Sciatic nerve (tissue), 1 donor: ENCODE measurements around the gene DEAF1.

- PRO-cap: no peak
Measured at GRCh38 chr11:203165-204381, 3.6 kb downstream of the BET1L start.

GRCh38 chr11:215418-216358 is 8.2 kb downstream of the RIC8A start:
- PRO-cap: no peak

DNA sequence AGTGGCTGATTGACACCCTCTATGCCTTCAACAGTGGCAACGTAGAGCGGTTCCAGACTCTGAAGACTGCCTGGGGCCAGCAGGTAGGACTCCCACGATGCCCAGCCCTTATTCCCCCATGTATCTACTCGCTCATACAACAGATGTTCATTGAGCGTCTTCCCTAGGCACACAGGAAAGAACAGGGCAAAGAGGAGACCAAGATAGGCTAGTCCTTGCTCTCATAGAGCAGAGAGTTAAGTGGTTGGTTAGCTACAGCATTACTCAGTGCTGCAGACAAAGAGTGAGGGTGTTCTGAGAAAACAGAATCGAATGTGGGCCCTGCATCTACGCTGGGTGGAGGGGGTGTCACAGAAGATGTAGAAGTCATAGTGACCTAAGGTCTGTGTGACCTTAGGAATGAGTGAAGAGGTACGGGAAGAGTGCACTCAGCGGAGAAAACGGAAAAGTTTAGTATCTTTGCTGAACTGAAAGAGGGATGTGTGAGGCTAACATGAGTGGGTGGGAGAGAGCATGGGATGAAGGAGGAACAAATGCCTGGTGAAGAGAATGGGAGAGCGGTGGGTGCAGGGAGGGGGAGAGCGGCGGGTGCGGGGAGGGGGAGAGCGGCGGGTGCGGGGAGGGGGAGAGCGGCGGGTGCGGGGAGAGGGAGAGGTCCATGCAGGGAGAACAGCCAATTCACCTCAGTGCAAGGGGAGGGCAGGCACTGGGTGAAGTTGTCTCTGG is 12.4 kb downstream of the PSMD13 start:
- PRO-cap: no peak

- PRO-cap: bidirectional peak, plus-strand start at chr11:267632, minus-strand start at chr11:267289
Measured at GRCh38 chr11:266907-268099, 10.9 kb upstream of the NLRP6 start.

- PRO-cap: bidirectional peak, plus-strand start at chr11:280288, minus-strand start at chr11:280065
Measured at GRCh38 chr11:279811-281104, 2.1 kb downstream of the NLRP6 start.

DNA sequence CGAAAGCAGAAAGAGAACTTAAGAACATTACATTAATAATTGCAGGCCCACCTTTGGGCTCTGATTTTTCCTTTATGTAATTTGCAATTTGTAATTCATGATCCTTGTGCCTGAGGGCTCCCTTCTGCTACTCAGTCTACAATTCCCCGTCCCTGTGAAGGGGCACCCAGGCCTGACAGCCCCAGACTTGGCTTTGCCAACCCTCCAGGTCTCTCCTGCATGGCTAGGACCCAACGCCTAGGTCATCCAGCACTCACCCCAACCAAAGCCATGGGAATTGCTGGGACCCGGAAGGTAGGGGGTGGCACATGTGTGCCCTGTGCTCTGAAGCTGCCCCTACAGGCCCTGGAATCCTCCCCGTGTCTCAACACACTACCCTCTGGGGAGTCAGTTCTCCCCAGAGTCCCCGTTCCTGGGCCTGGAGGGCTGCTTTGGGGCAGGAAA is 698 bp upstream of the IFITM1 start:
- PRO-cap: no peak

DNA sequence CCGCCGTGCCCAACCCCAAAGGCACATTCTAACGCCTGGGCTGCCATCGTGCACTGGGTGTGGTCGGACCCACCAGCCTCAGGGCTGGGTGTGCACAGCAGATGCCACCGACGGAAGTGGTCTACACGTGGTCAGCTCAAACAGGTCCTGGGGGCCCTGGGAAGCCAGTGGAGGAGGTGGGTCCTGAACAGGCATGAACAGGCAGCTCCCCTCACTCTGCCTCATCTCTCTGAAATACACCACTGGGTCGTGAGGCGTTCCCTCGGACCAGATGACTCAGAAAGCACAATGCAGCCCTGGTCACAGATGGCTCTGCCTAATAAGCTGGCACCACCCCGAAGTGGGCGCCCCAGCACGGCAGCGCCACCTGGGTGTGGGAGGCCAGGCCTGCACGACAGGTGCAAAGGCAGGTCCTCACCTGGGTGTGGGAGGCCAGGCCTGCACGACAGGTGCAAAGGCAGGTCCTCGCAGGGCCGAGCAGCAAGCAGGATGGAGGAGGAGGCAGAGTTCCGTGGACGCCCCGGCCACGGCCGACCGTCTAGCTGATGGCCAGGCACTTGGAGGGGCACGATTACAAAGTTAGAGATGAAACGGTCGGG is 4.9 kb upstream of the B4GALNT4 start:
- PRO-cap: no peak

DNA sequence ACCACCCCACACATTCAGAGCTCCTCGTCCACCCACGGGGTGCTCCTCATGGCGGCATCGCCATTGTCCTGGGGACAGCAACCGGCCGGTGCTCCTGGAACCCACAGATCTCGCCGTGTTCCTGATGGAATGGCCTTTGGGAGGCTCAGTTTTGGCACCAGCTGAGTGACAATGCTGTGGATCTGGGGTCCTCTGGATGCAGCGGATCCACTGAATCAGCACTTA is 4.2 kb upstream of the B4GALNT4 start:
- PRO-cap: no peak

GRCh38 chr11:414404-414880 is 357 bp downstream of the SIGIRR start:
- PRO-cap: no peak

- PRO-cap: no peak
Measured at GRCh38 chr11:490725-491133, 16.3 kb downstream of the RNH1 start.

DNA sequence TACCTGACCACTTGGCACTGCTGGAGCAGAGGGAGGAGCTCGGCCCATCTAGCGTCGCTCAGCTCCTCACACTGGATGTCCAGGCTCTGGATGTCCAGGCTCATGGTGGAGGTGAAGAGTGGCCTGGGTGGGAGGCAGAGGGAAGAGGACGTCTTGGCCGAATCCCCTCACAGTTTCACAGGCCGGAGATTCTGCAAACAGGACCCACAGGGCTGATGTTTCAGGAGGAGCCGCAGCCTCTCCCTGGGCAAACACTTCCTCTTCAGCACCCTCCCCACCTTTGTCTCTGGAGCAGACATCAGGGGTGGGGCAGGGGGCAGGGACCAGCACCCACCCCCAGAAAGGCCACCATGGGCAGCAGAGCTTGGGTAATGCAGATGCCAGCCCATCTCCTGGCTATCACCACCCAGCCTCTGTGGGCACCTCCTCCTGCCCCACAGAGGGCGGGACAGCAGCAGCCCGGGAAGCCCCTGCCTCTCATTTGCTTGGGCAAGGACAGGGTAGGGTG is 4.9 kb downstream of the RNH1 start:
- PRO-cap: no peak

DNA sequence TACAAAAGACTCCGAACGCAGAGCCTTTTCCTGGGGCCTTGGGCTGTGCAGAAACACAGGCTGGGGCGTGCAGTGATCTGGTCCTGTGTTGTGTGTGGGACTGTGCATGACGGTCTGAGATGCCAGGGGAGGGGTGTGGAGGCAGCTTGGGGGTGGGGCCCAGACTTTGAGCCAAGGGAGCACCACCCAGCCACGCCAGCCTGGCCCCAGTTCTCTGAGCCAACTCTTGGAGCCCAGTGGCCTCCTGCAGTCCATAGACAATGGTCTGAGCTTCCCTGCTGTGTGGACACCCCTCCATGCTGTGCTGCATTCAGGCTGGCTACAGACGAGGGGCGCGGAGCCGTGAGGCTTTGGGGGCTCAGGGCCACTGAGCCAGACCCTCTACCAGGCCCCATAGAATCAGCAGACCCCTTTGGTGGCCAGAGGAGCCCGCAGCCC is 6.8 kb downstream of the LRRC56 start:
- PRO-cap: no peak

DNA sequence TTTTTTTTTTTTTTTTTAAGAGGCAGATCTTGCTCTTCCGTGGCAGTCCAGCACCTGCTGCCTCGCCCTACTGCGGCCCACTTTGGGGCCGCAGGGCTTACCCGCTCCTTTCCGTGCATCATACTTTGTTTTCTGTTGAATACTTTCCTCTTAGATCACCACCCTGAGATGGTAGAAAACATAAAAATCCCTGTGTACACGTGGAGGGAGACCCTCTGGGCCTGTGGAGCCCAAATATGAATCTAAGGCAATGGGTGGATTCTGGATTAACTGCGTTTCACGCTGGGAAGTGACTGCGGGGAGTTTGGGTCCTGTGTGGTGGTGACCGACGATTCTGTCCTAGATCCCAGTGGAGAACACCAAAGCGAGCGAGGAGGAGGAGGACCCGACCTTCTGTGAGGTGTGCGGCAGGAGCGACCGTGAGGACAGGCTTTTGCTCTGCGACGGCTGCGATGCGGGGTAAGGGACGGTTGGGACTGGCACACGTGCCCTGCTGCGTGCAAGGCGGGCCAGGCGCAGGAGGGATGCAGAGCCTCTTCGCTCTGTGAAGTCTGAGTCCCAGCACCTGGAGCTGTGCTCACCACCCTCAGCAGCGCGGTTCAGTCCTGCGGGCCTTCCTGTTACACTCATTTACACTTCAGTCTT is 16.1 kb downstream of the PHRF1 start:
- PRO-cap: no peak

DNA sequence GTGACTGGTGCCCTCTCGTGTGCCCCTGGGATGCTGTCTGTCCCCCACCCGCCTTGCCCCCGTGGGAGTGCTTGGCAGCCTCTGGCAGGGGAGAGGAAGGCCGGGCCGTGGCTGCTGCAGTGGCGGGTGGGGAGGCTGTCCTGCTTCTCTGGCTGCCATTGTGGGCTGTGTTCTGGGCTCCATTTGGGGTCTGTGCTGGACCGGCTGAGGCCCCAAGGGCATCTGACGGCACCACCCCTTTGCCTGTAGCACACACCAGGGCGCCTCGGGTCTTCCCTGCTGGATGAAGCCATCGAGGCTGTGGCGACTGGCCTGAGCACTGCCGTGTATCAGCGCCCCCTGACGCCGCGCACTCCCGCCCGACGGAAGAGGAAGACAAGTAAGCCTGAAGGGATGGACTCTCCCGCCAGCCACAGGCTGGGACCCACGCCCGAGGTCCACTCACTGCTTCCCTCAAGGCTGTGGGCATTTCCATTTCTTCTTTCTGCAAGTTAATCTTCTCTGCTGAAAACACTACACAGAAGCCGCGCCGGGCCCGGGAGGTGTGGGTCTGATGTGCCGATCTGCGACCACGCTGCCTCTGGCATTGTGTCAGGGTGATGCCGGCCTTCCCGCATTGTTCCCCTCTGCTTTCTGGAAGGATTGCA is 17.5 kb downstream of the IRF7 start:
- PRO-cap: no peak

GRCh38 chr11:607666-608348 is 7.9 kb downstream of the IRF7 start:
- PRO-cap: no peak

GRCh38 chr11:619680-620013 is 3.9 kb upstream of the IRF7 start:
- PRO-cap: no peak

GRCh38 chr11:638940-639584 is 2.0 kb downstream of the DRD4 start:
- PRO-cap: no peak

DNA sequence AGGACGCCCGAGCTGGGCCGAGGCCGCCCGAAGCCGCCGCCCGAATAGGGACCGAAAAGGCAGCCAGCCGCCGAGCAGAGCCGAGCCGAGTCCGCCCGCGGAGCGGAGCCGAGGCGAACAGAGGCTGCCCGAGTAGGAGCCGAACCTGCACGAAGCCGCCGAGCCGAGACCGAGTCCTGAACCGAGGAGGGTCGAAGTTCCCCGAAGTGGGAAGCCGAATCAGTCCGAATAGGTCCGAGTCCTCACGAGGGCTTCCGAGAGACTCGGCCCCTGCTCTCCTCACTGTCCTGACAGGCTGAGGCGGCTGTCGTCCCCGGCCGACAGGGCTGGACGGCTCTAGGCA is at the start of gene DEAF1:
TSS of gene DEAF1 (minus strand) at position 93 of the 343 bp plus-strand sequence.
- PRO-cap: bidirectional peak, plus-strand start at position 253 of the sequence, minus-strand start outside the sequence

GRCh38 chr11:706311-706464 is 157 bp downstream of the EPS8L2 start:
- PRO-cap: no peak

- PRO-cap: no peak
Measured at GRCh38 chr11:712693-713196, 6.7 kb downstream of the EPS8L2 start.